ENCODE measurements around the genes SLC35B2 and CDC5L.

DNA sequence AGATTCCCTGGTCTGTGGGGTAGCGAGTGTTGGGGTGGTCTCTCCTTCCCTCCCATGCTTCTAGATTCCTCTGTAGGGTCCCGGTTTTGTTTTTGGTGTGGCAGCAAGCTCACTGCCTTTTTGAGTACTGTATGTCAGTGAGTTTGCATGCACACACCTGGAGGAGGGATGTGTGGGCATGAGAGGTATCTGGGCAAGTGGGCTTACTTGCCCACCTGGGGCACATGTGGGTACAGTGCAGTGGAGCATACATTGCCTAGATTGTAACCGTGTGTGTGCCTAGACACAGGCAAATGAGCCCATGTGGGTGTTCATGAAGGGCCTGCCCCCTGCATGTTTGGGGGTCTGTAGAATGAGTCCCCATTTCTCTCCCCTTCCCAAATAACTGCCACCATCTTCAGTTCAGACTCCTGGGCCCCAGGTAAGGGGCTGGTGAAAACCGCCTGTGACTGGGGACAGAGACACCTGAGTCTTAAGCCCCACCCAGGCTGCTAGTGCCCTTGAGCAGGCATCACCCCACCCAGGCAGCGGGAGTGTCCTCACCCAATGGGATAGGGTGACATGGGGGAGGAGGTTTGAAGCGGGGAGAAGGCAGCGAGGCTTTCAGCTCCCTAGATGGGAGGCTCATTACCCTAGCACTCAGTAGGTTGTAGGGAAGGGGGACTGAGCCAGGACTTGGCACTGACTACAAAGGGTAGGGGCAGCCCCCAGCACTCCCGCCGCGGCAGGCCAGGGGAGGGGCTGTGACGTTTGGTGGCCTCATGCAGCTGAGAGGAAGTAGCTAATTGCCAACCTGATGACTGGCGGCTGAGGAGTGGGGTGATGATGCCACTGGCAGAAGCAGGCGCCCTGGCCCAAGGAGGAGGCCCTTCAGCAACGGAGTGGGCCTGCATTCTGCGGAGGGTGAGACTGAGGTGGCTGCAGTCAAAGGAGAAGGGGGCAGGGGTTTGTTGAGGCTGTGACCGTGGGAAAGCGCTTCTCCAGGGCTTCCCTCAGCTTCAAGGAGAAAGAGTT is 127.1 kb downstream of the MRPL14 start:
- PRO-cap: no peak
- RAMPAGE, long total RNA, 4 experiments: no peak in any of the 4 experiments

GRCh38 chr6:44001752-44002356 is 125.4 kb downstream of the MRPL14 start:
- PRO-cap: no peak
- RAMPAGE, long total RNA, 4 experiments: no peak in any of the 4 experiments

- PRO-cap: no peak
- RAMPAGE, long total RNA, 4 experiments: no peak in any of the 4 experiments
Measured at GRCh38 chr6:44035162-44035425, 92.2 kb downstream of the MRPL14 start.

GRCh38 chr6:44073703-44074215 is 53.5 kb downstream of the MRPL14 start:
- PRO-cap: no peak
- RAMPAGE, long total RNA, 4 experiments: no peak in any of the 4 experiments

- PRO-cap: no peak
- RAMPAGE, long total RNA, 4 experiments: no peak in any of the 4 experiments
Measured at GRCh38 chr6:44084394-44085192, 42.7 kb downstream of the MRPL14 start.

DNA sequence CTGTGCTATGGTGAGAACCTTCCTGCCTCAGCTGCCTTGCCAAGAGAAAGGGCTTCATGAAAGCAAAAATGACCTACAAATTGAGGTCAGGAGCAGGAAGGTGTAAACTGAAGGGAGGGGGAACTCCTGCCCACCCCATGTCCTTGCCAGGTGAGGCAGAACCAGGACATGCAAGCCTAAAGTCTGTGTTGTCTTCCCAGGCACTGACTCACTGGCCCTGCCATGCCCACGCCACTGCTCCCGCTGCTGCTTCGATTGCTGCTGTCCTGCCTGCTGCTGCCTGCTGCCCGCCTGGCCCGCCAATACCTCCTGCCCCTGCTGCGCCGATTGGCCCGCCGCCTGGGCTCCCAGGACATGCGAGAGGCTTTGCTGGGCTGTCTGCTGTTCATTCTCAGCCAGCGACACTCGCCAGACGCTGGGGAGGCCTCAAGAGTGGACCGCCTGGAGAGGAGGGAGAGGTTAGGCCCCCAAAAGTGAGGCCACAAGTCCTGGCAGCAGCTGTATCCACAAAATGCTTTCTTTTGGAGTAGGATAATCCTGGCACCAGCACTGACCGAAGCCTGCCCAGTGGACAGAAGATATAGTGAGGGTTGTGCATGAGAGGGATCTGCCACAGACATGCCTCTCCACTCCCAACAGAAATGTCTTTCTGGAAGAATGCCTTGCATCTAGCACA is 662 bp downstream of the MYMX start:
- PRO-cap: no peak
- RAMPAGE, long total RNA, 4 experiments: no peak in any of the 4 experiments

DNA sequence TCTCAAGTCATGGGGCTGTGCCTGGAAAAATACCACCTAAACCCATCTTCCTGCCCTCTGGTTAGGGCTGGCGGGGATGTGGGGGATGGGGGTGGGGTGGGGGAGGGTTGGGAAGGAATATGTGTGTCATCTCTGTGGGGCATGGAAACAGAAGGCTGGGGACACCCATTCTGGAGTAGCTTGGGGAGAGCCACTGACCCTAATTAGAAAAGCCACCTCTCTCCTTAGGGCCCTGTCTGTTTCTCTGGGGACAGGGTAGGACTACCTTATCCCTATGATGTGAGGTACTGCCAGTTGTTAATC is 1.3 kb upstream of the SLC29A1 start:
- PRO-cap: no peak
- RAMPAGE, long total RNA, 4 experiments: no peak in any of the 4 experiments

- PRO-cap: bidirectional peak, plus-strand start at chr6:44257416, minus-strand start at chr6:44257334; bidirectional peak, plus-strand start at chr6:44257636, minus-strand start at chr6:44257504
- RAMPAGE, long total RNA, 4 experiments: start-site peak on the minus strand in 2 of 4 experiments, at chr6:44257485-44257554 at its widest, 21 to 26 reads per replicate
Measured at GRCh38 chr6:44256841-44257587, at the start of gene SLC35B2. SLC35B2 (minus strand) TSS chr6:44257528.

DNA sequence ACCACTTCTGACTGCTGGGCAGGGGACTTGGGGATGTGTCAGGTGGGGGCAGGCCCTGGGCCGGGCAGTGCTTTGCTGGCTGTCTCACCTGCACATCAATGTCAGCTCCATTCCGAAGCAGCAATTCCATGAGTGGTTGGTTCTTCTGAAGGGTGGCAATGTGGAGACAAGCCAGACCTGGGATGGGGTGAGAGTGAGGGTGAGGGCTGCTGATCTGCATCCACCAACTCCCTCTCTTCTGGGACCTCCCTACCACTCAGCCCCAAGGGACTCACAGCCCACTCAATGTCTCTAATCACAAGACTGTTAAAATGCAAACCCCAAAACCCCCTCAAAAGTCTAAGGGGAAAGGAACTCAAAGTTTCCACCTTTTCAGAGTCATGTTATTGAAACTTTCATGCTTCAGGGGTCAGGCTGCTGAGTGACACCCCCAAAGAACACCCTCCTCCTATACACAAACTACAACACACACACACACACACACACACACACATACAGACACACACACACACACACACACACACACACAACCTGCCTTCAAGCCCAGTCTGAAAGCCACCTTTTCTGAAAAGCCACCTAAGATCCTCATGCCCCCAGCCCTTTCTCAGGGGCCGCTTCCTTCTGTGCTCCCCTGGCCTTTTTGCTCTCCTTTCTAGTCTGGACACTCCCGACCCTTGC is 3.2 kb upstream of the SLC35B2 start:
- PRO-cap: no peak
- RAMPAGE, long total RNA, 4 experiments: no peak in any of the 4 experiments

DNA sequence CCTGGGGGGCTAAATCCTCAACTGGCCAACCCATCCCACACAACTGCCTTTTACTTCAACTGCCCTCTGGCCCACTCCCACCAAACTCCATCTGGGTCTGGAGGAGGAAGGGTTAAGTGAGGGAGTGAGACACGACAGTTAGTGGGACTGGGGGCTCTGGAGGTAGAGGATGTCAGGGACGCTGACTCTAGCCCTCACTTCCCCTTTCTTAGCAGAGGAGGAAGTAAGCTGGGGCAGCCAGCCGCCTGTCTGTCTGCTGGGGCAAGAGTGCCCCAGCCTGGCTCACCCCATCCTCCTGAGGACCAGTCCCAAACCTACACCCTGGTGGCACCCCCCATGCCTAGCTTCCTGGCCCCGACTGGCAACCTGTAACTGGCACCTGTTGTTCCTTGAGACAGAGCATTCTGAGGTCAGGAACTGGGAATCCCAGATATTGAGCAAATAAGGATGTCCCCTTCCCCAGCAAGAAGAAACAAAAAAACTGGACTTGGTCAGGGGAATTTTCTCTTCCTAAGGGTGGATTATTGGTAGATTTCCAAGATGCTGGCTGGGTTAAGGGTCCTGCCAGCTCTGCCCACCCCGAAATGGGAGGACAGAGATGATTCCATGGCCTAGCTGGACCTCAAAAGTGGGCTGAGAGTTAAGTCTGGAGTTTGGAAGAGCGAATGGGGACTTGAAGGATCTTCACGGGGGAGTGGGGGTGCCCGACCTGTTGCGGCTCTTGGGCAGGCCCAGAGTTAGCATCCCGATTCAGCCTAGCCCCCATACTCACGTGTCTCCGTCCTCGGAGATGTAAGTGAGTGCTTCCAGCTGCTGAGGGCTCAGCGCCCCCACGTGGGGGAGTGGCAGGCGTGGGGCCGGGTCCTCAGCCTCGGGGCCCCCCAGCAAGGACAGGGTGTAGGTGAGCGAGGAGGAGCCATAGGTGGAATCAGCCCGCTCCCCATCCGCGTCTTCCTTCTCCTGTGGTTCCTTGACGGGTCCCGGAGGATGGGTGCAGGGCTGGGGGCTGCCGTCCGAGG is 832 bp downstream of the NFKBIE start:
- PRO-cap: no peak
- RAMPAGE, long total RNA, 4 experiments: no peak in any of the 4 experiments

DNA sequence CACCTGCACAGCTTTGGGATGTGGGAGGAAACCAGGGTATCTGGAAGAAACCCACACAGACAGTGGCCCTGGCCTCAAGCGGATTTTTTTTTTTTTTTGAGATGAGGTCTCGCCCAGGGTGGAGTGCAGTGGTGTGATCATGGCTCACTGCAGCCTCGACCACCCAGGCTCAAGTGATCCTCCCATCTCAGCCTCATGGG is 3.5 kb upstream of the CDC5L start:
- PRO-cap: no peak
- RAMPAGE, long total RNA, 4 experiments: no peak in any of the 4 experiments

DNA sequence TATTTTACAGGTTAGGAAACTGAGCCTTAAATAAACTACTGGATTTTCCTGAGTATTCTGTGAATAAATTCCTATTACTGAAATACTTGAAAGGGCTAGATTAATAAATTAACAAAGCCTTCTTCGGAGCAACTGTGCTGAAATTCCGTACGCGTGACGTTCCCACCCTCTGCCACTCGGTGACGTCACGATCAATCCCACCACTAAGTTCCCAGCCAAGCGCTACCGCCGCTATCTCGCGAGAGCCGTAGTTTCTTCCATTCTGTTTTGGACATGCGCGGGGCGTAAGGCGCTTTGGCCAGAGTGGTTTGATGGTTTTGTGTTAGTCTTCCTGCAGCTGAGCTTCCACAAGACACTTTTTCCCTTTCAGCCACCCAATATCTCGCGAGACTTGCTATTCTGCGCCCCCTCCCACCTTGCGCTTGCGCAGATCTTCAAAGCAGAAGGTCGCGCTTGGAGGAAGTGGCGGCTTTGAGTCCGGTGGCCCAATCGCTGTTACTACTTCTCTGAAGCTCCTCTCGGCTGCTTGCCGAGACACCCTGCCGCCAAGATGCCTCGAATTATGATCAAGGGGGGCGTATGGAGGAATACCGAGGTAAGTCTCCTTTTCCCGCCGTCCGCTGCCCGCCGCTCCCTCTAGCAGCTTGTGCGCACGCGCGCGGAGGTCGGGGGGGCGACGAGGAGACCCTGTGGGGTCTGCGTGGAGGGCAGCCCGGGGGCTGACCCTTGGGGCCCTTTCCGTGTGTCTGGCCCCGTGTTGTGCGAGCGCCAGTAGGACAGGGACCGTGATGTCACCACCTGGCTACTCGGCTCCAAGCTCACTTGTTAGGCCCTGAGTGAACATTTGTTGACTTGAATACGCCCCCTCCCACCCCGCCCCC is at the start of gene CDC5L:
Gene CDC5L, plus strand, starts transcription at position 433 of the 881 bp plus-strand sequence.
- PRO-cap: bidirectional peak, plus-strand start at position 442 of the sequence, minus-strand start at position 178 of the sequence
- RAMPAGE, long total RNA, 4 experiments: start-site peak on the plus strand in 4 of 4 experiments, centred at positions 436 to 444 of the sequence, 71 to 376 reads per replicate

DNA sequence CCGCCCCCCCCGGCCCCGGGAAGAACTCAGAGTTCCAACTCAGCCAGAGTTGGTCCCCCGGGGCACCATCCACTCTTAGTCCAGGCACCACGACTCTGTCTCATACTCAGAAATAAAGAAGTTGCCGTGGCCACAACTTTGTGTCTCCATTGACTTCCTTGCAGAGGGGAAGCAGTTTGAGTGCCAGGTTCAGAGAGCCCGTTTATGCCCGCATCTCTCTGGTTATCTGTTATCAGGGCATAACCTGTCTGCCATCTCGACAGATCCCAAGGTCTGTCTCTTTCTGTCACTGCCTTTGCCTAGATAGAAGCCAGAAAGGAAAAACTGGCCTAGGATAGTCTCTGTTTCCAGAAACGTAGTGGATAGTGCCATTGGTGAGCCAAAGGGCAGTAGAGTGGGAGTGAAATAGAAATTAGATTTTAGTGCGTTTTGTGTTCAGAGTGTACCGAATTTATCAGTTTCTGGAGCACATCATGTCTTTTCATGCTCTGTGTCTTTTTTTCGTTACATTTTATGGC is 708 bp downstream of the CDC5L start:
- PRO-cap: no peak
- RAMPAGE, long total RNA, 4 experiments: no peak in any of the 4 experiments

- PRO-cap: no peak
- RAMPAGE, long total RNA, 4 experiments: no peak in any of the 4 experiments
Measured at GRCh38 chr6:44445441-44446127, 58.1 kb downstream of the CDC5L start.

GRCh38 chr6:44667406-44667989 is 280.0 kb downstream of the CDC5L start:
- PRO-cap: no peak
- RAMPAGE, long total RNA, 4 experiments: no peak in any of the 4 experiments

DNA sequence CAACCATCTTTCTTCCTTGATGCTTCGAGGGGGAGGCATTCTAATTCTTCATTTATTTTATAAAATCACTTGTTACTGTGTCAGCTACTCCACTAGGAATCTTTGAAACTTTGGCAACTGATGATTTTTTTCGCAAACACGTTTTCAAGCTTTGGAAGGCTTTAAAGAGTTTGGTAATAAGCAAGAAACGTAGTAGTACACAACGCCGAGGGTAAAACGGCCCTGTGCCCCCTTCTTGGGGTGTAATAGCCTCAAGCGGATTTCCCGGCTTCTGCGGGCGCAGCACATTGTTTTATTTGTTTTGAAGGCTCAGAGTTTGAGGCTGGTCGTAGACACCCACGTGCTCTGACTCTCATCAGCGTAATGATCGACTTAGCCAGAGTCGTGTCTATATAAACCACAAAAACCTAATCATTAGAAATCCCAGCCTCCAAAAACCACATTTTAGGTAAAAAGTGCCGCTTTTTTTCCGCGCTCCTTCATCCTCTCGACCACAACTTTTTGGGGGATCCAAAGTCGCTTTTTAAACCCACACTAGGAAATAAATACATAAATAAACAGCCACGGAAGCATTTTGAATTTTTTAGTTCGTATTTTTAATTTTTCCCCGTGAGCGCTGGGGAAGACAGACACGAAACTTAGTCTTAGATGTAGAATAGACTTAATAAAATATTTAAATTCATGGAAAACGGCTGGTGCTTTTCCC is 42.9 kb upstream of the SUPT3H start:
- PRO-cap: no peak
- RAMPAGE, long total RNA, 4 experiments: no peak in any of the 4 experiments

GRCh38 chr6:45421389-45421813 is 43.7 kb upstream of the SUPT3H start:
- PRO-cap: no peak
- RAMPAGE, long total RNA, 4 experiments: no peak in any of the 4 experiments

GRCh38 chr6:45423977-45424928 is 46.5 kb upstream of the SUPT3H start:
- PRO-cap: no peak
- RAMPAGE, long total RNA, 4 experiments: no peak in any of the 4 experiments

GRCh38 chr6:45428691-45429277 is 51.0 kb upstream of the SUPT3H start:
- PRO-cap: no peak
- RAMPAGE, long total RNA, 4 experiments: no peak in any of the 4 experiments

DNA sequence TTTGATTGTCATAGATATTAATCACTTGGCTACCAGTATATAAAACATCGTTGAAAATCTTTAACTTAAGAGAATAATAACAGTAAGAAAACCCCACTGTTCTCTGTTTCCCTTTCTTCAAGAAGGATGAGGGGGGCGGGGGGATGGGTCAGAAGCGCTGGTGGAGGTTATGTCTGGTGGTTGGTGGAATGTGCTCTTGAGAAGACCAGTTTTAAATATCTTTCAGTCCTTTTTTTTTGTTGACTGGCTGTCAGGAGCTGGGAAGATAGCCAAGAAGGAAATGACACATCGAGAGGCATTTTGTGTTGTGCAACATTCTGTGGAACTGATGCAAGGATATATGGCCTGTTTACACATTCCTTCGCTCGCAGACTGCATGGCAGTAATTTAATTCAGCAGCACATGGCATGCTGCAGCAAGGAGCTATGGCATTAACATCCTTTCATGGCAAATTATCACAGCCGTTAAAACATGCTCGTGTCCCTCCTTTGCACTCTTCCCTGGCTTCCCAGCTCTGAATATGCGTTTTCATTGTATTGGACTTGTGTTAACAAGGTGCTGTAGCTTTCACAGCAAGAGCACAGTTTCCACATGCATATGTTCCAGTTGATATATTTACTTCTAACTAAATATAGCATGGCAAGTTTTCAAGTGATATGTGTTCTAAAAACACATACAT is 68.1 kb upstream of the SUPT3H start:
- PRO-cap: no peak
- RAMPAGE, long total RNA, 4 experiments: no peak in any of the 4 experiments

All from suprapubic skin (tissue), 4 donors.